HL-60 (cell line): ENCODE measurements around the genes ACOX3, USP17L15, USP17L24 and USP17L28.

DNA sequence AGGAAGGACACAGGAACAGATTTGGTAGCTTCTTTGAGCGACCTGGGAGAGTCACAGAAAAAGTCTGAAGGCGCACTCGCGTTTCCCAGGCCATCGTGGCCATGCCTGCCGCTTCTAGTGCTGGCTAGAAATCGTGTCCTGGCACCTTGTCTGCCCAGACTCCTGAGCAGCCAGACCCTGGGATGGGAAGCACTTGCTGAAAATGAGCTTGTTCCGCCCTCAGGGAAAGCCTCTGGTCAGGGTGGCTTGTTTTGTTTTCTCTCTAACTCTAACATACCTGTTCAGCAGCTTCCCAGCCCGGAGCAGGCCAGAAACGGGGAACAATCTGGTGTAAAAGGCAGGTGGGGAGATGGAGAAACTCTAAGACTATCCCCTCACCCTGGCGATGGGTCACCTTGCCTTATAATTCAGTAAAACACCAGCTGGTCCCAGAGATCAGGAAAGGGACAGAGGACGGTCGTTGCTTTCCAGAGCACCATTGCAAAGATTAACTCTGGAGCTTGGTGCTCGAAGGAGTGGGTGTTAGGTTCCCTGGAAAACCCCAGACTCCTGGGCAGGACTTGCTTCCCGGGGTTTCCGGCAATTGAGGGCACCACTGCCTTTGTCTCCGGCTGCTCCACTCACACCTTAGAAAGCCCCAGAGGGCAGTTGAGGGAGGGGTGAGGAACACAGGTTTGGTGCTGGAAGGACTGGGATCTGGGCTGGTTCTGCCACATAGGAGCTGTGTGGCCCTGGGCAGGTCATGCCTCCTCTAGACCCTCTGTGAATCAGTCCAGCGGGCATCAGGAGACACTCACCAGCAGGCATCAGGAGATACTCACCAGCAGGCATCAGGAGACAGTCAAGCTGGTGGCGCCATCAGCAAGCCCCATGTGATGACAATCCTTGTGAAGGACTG lies 4.6 kb upstream of the SH3TC1 start:
- RRBS = no CpG with 5 or more reads among the region's 19 CpGs

DNA sequence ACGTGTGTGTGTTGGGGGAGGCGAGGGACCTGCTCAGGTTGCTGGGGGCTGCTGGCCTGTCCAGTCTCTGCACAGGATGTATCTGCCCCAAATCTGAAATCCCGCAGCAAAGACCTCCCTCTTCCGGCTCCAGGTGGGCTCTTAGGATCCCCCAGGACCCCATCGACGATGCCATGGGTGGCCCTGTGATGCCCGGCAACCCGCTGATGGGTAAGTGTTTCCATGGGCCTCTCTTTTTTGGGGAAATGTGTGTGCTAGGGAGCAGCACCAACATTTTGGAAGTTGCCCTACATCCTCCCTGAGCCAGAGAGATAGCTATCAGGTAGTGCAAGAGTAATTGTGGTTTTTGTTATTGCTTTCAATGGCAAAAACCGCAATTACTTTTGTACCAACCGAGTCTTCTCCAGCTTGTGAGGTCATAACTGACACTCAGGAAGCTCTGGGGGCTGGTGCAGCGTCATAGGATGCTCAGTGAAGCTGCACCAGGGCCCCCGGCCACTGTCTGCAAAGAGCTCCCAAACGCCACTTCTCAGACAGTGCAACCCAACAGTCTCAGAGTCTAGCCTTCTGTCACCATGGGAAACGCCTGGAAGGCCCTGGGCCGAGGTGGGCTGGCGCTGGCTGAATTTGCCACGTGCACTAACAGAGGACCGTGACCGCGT lies 19.2 kb downstream of the SH3TC1 start:
- RRBS = 87% methylated on average over 4 of the region's 20 CpGs

GRCh38 chr4:8221380-8222042 lies 22.4 kb downstream of the SH3TC1 start:
- RRBS = no CpG with 5 or more reads among the region's 6 CpGs

DNA sequence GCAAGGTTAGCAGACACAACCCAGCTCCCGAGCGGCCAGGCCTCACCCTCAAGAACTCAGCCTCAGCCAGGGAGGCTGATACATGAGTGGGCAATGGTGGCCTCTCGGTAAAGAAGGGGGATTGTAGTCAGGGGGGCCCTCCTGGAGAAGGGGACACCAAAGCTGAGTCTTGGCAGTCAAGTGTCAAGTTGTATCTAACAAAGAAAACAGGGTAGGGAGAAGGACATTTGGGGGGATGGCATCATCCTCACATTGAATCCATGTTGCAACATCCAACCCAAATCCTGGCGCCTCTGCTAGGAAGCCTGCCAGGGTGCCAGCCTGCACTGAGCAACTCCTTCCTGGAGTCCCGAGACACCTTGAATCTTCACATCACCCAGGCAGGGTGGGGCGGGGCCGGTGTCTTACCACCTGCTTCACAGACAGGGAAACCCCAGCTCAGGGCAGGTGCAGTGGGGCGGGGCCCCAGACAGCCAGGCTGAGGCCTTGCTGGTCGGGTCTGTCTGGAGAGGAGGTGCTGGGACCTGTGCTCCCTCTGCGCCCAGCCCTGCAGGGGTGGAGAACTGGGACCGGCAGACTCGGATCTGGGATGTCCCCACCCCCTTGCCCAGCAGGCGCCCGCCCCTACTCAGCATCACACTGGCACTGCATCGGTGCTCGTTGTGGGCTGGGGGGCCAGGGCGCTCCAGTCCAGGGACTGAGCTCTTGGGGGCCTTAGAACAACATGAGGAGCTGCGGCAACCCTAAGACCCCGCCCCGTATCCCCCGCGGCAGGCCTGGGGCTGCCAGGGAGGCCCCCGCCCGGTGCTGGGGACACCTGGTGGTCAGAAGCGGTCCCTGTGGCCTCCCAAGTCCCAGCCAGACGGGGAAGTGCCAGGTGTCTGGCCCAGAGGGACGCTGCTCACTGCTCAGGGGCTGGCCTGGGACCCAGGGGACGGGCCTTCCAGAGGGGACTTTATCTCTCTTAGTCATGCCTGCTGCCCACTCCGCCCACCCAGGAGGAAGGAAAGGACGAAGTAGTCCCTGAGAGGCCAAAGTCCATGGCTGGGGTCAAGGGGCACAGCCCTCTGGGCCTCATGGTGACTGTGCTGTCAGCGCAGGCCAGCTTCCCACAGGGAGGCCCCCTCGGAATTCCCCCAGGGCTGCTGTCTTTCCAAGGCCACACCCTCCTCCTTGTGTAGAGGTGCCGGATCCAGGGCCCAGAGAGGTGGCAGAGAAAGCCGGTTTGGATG lies 31.3 kb upstream of the HTRA3 start:
- RRBS = no CpG with 5 or more reads among the region's 34 CpGs

DNA sequence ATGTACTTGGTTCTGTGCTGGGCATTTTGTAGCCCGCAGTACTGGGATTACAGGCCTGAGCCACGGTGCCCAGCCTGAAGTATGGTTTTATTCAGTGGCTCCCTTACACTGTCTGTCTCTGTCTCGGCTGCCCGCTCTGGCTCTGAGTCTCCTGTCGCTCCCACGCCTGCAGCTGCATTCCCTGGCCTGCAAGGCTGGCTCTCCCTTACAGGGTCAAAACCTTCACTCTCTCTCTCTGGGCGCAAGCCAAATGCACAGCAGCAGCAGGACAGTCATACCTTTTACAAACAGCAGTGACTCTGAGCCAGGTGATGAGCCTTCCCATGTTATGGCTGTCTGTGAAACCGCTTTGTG lies 72.1 kb downstream of the HTRA3 start:
- RRBS = no CpG with 5 or more reads among the region's 8 CpGs

DNA sequence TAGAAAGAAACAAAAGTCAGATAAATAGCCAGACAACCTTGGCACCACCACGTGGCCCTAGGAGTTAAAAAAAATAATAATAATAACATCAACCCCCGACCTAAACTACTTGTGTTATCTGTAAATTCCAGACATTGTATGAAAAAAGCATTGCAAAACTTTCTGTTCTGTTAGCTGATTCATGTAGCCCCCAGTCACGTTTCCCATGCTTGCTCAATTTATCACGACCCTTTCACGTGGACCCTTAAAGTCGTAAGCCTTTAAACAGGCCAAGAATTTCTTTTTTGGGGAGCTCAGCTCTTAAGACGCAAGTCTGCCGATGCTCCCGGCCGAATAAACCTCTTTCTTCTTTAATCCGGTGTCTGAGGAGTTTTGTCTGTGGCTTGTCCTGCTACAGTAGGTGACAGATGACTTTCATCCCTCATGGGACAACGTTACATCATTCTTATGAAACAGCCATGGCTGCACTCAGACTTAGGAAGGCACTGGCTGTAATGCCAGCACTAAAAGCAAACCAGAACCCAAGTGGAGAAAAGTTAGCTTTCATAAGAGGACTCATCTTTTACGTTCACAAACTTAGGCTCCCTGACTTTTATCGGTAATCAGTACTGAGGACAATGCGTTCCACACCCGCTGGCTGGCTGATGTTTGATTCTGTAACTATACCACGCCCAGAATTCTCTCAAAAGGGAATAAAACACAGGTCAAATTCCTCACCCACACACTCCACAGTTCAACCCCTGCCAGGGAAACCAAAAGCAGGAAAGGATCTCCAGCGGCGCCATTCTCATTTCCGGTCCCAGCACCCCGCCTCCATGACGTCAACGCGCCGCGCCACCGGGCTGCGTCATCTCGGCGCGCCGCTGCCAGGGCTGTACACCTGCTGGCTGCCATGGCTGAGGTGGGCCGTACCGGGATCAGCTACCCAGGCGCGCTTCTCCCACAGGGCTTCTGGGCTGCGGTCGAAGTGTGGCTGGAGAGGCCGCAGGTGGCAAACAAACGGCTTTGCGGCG lies at the start of gene ACOX3:
Gene ACOX3, minus strand, starts transcription at position 793 of the 1,013 bp plus-strand sequence.
- RRBS = 3% methylated on average over 15 of the region's 42 CpGs

- RRBS = no CpG with 5 or more reads among the region's 4 CpGs
Measured at GRCh38 chr4:8472702-8472983, 32.1 kb downstream of the TRMT44 start.

- RRBS = no CpG with 5 or more reads among the region's 20 CpGs
Measured at GRCh38 chr4:8478857-8479584, 38.4 kb downstream of the TRMT44 start.

- RRBS = no CpG with 5 or more reads among the region's 16 CpGs
Measured at GRCh38 chr4:9234086-9234488, at the start of gene USP17L15. TSS of gene USP17L15 (plus strand) at chr4:9234385.

GRCh38 chr4:9324928-9325228 lies at the start of gene USP17L24:
TSS of gene USP17L24 (plus strand) at chr4:9325165.
- RRBS = no CpG with 5 or more reads among the region's 13 CpGs

DNA sequence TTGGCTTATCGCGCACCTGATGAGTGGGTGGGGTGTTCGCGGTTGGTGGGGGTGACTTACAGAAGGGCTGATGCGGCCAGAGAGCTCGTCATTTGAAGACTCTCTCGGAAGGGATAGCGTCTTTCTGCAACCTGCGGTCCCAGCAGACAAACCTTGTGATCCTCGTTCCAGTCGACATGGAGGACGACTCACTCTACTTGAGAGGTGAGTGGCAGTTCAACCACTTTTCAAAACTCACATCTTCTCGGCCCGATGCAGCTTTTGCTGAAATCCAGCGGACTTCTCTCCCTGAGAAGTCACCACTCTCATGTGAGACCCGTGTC lies at the start of gene USP17L28:
Gene USP17L28, plus strand, starts transcription at position 177 of the 323 bp plus-strand sequence.
- RRBS = no CpG with 5 or more reads among the region's 16 CpGs

DNA sequence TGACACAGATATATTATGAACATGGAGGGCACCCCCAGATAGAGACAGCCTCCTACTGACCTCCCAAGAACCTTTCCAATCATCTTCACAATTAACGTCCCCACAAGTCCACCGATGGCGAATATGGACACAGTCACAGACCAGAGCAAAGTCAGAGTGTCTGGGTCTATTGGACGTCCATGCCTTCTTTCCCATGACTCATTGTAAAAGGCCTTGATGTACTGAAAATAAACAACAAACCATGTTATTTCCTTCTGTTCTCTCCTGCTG lies 24.6 kb downstream of the SLC2A9 start:
- RRBS = no CpG with 5 or more reads among the region's 4 CpGs

GRCh38 chr4:10020615-10021326 lies 526 bp downstream of the SLC2A9 start:
- RRBS = no CpG with 5 or more reads among the region's 16 CpGs

GRCh38 chr4:10072126-10073437 lies 44.0 kb downstream of the WDR1 start:
- RRBS = no CpG with 5 or more reads among the region's 9 CpGs

DNA sequence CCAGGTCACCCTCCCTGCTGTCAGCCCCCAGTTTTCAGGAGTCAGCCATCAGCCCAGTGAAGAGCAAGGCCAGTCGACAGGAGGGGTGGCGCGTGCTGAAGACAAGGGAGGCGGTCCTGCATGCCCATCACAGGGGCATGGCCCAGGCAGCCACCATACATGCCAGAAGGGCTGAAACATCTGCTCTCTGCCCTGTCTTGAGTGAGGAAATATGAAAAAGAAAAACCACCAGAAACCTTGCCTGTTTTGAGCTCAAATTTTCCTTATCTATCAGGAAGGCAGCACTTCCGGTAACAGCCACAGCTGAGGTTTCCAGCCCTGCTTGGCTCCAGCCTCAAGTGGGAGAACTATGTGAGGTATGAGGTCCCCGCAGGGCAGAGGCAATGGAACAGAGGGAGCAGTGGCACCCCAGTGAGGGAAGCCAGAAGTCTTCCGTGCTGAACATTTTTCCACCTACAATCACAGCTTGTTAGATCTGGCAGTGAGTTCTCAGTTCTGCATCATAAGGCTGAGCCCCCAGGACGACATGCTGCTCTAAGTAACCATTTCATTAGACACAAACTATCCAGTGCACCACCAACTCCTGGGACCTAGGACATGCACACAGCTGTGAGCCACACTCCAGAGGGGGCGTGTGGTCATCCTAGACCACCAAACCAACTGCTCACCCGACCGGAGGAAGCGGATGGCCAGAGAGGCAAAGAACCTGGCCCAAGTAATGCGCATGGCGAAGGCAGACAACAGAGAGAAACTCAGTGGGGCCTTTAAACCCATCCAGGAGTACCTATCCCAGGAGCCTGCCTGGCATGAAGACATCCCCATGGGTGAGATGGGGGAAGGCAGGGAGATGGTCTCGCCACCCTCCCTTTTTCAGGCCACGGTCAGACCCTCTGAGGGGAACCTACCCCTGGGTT lies 22.7 kb downstream of the WDR1 start:
- RRBS = no CpG with 5 or more reads among the region's 16 CpGs

GRCh38 chr4:10113778-10115083 lies 2.4 kb downstream of the WDR1 start:
- RRBS = no CpG with 5 or more reads among the region's 21 CpGs

DNA sequence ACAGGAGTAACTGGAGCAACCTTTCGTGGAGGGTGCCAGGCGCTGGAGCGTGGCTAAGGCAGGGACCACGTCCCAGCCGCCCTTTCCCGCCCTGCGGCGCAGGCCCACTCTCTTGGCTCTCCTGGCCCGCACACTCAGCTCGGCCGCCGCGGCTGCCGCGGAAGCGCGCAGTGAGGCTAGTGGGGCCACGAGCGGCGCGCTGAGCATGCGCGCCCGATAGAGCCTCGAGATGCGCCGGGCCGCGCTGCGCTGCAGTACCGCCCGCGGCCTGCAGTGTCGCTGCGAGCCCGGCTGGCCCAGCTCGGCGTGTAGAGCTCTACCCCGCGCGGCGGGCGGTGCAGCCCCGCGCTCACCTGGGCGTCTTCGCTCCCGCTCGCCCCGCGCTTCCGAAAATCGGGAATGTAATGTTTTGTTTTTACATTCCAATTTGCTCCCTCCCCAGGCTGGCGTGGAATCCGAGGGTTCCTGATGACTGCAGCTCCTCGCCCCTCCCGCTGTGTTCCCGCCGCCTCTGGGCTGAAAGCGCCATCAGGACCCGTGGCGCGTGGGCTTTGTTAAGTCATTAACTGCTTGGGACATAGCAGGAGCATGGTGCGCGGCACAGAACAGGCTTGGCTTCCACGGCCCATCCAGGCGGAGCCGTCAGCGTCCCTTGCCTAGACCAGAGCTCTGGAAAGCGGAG lies 4.1 kb upstream of the ZNF518B start:
- RRBS = 4% methylated on average over 10 of the region's 70 CpGs

GRCh38 chr4:11489295-11489705 lies 60.6 kb upstream of the HS3ST1 start:
- RRBS = no CpG with 5 or more reads among the region's 3 CpGs

GRCh38 chr4:11541314-11541533 lies 112.5 kb upstream of the HS3ST1 start:
- RRBS = no CpG with 5 or more reads among the region's 2 CpGs

GRCh38 chr4:11587706-11588184 lies 159.1 kb upstream of the HS3ST1 start:
- RRBS = no CpG with 5 or more reads among the region's 5 CpGs